Body of pancreas (tissue), 2 donors: ENCODE data around the gene ART5.

- PRO-cap, result bidirectional peak, plus-strand start at chr11:2315291, minus-strand start at chr11:2315113
- RAMPAGE, long total RNA, 2 experiments, result no peak in any of the 2 experiments
Measured at GRCh38 chr11:2314861-2315929, 13.4 kb downstream of the TSPAN32 start.

DNA sequence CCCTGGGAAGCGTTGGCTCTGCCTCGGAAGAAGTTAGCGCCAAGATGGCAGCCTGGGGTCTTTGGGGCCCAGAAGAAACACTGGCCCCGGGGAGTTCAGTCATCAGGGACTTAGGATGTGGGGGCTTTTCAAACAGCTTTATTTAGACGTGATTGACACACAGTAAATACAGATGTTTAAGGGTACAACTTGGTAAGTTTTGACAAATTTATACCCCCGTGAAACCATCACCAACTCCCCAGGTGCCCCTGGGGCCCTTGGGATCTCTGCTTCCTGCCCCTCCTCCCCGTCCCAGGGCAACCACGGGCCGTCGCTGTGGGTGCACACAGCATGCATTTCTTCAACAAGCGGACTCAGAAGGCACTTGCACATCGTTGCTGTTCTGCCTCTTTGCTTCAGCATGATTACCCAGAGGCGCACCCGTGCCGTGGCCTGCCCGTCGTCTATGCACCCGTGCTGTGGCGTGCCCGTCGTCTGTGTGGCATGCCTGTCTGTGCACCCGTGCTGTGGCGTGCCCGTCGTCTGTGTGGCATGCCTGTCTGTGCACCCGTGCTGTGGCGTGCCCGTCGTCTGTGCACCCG, 8.0 kb downstream of the CD81 start:
- PRO-cap, result no peak
- RAMPAGE, long total RNA, 2 experiments, result no peak in any of the 2 experiments

DNA sequence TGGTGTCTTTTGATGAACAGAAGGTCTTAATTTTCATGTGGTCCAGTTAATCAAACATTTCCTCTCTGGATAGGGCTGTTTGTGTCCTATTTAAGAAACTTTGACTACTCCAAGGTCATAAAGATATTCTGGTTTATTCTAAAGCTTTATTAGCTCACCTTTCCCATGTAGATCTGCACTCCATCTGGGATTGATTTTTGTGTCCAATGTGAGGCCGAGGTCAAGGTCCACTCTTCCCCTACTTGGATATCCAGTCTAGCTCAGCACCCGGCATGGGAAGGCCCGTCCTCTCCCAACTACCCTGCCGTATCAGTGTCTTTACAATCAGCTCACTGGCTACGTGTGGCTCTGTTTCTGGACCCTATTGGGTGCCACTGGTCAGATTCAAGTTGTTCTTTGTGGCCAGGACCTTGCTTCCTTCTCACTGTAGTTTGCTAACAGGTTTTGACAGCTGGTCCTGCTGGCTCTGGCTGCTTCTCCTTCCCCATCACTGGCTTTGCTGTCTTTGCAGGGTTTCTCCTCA, 216.7 kb downstream of the CDKN1C start:
- PRO-cap, result no peak
- RAMPAGE, long total RNA, 2 experiments, result no peak in any of the 2 experiments

- PRO-cap, result unidirectional peak, plus-strand start at chr11:2725874
- RAMPAGE, long total RNA, 2 experiments, result no peak in any of the 2 experiments
Measured at GRCh38 chr11:2725455-2726258, 159.9 kb downstream of the CDKN1C start.

GRCh38 chr11:2737704-2738364, 147.7 kb downstream of the CDKN1C start:
- PRO-cap, result no peak
- RAMPAGE, long total RNA, 2 experiments, result no peak in any of the 2 experiments

DNA sequence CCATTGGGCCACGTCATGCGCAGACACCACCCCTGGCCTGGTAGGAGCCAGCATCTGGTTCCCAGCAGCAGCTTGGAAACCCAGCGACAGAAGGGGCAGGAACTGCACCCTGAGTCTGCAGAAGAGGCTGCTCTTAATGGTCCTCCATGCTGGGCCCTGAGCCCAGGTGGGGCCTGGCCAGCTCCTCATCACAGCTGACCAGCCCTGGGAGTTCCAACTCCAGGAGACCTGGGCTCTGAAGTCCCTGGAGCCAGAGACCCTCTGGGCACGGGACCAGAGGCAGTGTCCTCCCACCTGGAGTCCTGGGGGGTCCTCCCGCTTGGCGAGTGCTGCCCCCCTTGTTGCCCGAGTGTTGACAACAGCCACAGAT, 5.5 kb downstream of the PHLDA2 start:
- PRO-cap, result no peak
- RAMPAGE, long total RNA, 2 experiments, result no peak in any of the 2 experiments

DNA sequence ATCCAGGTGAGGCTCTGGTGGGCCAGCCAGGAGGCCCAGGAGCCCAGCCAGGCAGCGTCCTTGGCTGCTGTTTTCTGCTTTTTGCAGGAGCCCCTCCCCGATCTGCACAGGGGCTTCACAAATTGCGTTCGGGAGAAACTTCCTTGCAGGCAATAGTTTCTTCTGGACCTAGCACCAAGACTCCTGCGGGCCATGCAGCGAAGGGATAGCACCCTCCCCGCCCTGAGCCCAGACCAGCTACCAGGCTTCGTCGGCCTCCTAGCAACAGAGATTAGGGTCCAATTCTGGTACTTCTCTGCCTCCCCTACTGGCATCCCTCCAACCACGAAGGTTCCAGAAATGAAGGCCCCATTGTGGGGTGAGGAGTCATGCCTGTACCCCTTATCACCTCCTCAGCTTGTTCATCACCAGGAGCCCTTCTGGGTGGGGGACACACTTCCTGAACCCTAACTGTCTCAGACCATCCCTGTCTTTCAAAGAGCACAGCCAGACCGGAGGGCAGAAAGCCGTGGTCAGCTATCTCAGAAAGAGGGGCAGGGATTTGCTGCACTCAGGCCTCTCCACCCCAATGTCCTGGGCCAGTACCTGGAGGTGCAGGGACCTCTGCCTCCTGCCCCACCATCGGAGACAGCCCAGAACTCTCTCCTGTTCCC, 1.8 kb downstream of the PHLDA2 start:
- PRO-cap, result no peak
- RAMPAGE, long total RNA, 2 experiments, result no peak in any of the 2 experiments

- PRO-cap, result no peak
- RAMPAGE, long total RNA, 2 experiments, result no peak in any of the 2 experiments
Measured at GRCh38 chr11:2943534-2944370, 14.5 kb upstream of the PHLDA2 start.

- PRO-cap, result no peak
- RAMPAGE, long total RNA, 2 experiments, result no peak in any of the 2 experiments
Measured at GRCh38 chr11:3058630-3059180, 1.5 kb upstream of the CARS1 start.

GRCh38 chr11:3069370-3069778, 12.2 kb upstream of the CARS1 start:
- PRO-cap, result no peak
- RAMPAGE, long total RNA, 2 experiments, result no peak in any of the 2 experiments

DNA sequence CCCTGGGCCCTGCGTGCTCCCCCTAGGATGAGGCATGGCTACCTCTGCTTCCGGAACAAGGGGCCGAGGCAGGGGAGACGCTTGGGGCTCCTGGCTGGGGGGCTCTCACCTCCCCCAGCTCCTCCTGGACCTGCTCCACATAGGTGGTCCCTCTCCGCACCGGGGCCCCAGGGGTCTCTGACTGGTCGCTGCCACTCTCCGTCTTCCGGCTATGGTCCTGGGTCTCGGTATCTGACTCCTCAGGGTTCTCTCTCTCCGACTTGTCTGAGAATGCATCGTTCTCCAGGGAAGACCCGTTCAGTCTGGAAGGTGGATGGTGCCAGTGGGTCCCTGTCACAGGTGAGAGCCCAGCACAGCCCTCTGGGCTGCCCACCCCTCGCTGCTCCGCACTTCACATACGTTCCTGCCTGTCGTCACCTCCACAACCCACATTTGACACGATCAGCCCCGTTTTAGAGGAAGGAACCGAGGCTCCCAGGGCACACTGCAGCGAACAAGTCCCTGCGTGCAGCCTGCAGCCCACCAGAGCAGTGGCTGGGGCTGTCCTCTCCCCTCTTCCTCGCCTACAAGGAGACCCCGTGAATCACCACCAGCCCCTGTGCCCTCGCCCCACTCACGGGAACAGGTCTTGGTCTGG, 50.0 kb upstream of the CARS1 start:
- PRO-cap, result no peak
- RAMPAGE, long total RNA, 2 experiments, result no peak in any of the 2 experiments

DNA sequence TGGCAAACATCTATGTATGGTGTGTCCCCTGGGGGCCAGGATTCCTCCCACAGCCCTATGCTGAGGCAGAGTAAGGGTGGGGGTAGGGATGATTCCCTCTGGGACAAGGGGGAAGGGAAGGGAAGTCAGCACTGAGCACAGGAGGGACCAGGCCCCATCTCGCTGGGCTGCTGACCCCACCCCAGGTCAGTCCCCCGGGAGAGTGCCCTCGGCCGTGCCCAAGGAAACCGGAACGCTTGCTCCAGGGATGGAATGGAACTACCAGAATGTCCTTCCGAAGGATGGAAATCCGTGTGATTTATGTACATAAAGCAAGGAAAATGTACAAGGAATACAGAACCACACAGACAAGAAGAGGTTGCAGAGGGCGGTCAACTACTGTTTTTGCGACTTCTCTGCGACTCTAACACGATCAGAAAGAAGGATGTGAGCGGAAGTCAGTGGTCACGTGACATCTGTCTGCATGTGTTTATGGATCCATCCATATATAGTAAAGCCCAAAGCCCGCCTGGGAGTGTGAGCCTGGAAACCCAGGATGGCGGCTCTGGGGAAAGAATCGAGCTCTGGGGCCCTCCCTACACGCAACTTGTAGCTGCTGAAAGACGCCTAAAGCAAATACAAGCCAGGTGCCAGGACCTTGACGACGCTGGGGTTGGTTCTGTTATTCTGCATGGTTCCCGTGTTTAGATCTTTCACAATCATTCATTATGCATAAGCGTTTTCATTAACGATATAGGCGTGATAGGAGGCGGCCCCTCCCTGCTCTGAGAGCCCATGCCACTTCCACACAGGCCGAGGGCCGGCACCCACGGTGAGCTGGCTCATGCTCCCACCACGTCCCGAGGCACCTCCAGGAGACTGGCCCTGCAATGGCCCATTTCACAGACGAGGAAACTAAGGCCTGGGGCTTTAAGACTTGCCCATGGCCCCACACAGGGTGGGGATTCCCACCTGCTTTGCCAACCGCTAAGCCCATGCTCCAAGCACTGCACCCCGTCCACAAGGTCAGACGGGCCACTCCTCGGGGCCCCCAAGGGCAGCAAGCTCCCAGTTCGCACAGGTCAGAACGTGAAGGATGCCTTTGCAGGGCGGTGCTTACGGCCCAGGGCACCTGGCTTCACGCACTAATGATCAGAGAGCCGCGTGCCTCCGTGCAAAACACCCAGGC, 8.7 kb downstream of the OSBPL5 start:
- PRO-cap, result no peak
- RAMPAGE, long total RNA, 2 experiments, result no peak in any of the 2 experiments

GRCh38 chr11:3511931-3512723, 129.7 kb downstream of the ART5 start:
- PRO-cap, result no peak
- RAMPAGE, long total RNA, 2 experiments, result no peak in any of the 2 experiments

- PRO-cap, result no peak
- RAMPAGE, long total RNA, 2 experiments, result no peak in any of the 2 experiments
Measured at GRCh38 chr11:3514337-3515219, 127.2 kb downstream of the ART5 start.

GRCh38 chr11:3614463-3614985, 27.3 kb downstream of the ART5 start:
- PRO-cap, result no peak
- RAMPAGE, long total RNA, 2 experiments, result no peak in any of the 2 experiments

GRCh38 chr11:3641727-3642471, at the start of gene ART5:
TSS of gene ART5 (minus strand) at chr11:3641992.
- PRO-cap, result bidirectional peak, plus-strand start at chr11:3642209, minus-strand start at chr11:3641964; bidirectional peak, plus-strand start at chr11:3642239, minus-strand start at chr11:3642254
- RAMPAGE, long total RNA, 2 experiments, result no peak in any of the 2 experiments

- PRO-cap, result no peak
- RAMPAGE, long total RNA, 2 experiments, result no peak in any of the 2 experiments
Measured at GRCh38 chr11:3787482-3787860, 9.9 kb downstream of the NUP98 start.

- PRO-cap, result bidirectional peak, plus-strand start at chr11:3797720, minus-strand start at chr11:3797532; bidirectional peak, plus-strand start at chr11:3798055, minus-strand start at chr11:3797740
- RAMPAGE, long total RNA, 2 experiments, result start-site peak on the plus strand in 2 of 2 experiments, at chr11:3797898-3797934 at its widest, 50 to 58 reads per replicate
Measured at GRCh38 chr11:3797688-3798337, 459 bp upstream of the NUP98 start.

GRCh38 chr11:3826398-3827335, 14.1 kb downstream of the RHOG start:
- PRO-cap, result no peak
- RAMPAGE, long total RNA, 2 experiments, result no peak in any of the 2 experiments

- PRO-cap, result no peak
- RAMPAGE, long total RNA, 2 experiments, result no peak in any of the 2 experiments
Measured at GRCh38 chr11:4095718-4096298, 1.2 kb downstream of the RRM1 start.